ENCODE measurements around a stretch of chr6.

DNA sequence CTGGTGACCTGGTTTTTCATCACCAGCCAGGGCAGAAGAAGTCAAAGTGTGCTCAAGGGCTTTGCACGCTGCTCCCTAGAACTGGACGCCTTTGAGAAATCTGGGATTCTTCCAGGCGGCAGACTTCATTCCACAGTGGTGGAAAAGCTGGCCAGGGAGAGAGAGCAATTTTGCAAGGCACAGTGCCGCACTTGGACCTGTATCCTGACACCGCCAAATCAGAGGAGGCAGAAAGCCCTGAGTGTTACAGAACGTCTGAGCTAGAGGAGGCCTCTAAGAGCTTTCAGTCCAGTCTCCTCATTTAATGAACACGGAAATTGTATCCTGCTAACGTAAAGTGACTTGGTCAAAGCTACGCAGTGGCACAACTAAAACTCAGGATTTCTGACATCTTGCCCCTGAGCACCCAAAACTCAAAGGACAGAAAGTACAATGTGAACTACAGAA is 219.7 kb downstream of the ATXN1 start:
- PRO-cap, result no peak

DNA sequence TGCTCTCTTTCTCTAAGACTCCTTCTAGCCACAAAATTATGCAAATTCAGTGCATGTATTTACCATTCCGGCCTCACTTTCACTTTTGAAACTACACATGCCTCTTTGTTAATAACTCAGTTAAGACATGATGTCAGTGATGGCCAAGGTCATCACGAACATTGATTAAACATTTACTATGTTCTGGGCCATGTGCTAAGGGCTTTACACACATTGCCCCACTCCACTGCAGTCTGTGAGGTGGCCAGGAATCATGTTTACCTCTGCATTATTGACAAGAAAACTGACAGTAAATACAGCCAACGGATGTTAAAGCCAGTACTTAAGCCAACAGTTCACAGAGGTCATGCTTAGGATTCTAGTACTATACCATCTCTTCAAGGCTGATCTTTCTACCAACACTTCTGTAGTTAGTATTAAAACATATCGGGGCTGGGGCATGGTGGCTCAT is 174.9 kb downstream of the ATXN1 start:
- PRO-cap, result no peak

DNA sequence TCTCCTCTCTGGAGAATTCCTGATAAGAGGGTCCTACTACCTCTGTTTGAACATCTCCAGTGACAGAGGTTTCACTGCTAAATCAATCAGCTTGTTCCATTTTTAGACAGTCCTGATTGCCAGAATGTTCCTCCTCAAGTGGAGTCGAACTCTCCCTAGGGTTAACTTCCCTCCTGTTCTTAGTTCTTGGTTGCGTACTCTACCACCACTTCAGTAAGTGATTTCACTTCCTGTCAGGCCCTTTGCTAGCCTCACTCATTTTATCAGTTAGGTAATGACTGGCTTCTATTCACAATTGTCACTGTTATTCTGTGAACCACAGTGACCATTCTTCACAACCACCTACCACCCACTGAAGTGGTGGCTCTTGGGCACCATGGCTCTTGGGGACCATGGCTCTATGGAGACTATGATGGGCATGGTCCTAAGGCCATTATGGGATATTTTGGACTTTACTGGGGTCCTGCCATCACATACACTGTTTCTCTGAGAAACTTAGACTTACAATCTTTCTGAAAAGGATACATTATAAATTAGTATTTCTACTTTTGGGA is 66.5 kb downstream of the ATXN1 start:
- PRO-cap, result no peak

DNA sequence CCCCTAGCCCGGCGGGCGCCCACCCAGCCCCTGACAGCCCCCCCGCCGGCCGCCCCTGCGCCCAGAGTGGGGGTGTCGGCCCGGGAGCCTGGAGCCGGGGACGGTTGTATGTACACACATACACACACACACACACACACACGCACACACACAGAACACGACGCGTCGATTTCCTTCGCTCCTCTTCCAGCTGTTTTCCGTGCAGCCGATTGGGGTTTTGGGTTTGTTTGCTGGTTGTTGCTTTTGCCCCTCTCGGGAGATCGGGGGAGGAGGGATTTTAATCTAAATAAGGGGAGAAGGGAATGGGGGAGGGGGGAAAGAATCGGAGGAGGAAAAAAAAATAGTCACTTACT is 338 bp downstream of the ATXN1 start:
- PRO-cap, result no peak

- PRO-cap, result no peak
These were observed 26.0 kb upstream of the ATXN1 start for GRCh38 chr6:16787221-16787793.

DNA sequence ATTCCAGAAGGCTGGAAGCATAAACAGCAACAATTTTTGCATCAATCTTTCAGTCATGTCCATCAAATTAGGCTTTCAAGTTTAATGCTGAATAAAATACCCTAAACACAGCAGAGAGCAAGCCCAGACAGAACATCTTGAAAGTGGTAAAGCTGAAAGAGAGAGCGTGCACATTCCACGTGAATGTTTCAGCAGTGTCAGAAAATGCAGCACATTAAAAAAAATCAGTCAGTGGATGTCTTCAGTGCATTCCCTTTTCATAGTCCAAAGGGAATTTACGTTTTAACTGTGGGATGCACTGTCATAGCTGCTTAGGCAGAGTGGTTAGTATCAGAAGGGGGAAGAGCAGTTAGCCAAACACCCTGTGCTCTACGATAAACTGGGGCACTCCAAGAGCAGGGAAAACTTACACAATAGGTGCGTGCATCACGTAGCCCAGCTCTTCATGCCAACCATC is 116.1 kb upstream of the STMND1 start:
- PRO-cap, result no peak

GRCh38 chr6:17042543-17043277 is 59.1 kb upstream of the STMND1 start:
- PRO-cap, result no peak

DNA sequence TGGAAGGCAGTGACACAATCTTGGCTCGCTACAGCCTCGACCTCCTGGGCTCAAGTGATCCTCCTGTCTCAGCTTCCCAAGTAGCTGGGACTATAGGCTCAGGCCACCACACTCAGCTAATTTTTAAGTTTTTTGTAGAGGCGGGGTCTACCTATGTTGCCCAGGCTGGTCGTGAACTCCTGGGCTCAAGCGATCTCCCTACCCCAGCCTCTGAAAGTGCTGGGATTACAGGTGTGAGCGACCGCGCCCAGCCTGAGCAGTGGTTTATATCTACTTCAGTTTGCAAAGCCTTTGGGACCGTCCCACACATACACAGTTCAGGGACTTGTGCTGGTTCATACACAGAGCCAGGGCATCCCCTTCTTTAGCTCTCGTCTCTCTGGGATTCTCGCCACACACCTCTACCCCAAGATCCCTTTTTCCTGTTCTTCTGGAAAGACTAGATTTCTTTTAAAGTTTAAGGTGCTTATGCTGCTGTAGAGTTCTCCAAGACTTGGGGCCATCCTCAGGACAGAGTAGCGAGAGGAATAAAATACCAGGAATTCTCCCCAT is 12.5 kb downstream of the CAP2 start:
- PRO-cap, result no peak

GRCh38 chr6:17580414-17581302 is 19.4 kb upstream of the FAM8A1 start:
- PRO-cap, result no peak

DNA sequence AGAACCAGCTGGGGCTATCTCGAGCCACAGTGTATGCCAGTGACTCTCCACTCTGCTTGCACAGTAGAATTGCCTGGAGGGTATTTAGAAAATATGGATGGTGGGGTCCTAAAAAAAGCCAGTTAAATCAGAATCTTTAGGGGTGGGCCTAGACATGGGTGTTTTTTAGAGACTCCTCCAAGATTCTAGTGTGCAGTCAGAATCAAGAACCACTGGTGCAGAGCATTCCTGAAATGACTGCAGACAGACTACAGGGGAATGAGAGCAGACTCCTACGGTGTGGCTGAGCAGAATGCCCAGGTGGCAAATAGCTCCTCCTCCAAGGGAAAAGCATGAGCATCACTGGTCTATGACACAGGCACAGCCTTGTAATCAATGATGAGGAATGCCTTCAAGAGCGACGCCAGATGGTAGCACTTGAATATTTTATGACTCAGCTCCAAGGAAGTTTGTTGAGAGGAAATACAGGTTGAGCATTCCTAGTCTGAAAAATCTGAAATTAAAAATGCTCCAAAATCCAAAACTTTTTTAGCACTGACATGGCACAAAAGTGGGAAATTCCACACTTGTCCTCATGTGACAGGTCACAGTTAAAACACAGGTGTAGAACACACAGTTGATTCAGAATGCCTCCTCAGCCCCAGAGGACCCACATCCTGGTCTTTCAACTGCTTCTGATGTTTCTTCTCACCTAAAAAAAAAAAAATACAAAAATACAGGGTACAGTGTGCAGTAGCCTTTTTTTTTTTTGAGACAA is 10.7 kb upstream of the FAM8A1 start:
- PRO-cap, result no peak

DNA sequence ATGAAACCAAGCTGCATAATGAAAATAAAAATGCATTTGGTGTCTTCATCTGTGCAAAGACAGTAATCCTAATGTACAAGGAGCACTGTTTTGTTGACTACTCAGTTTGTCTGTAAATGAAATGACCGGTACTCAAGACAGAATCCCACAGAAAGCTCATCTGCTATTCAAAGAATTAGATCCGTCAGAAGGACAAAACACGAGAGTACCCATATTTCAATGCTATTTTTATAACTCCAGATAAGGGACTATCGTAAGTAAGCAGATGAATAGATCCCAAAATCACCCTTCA is 2.5 kb downstream of the KIF13A start:
- PRO-cap, result no peak

GRCh38 chr6:18022893-18023480 is 35.6 kb upstream of the KIF13A start:
- PRO-cap, result no peak

DNA sequence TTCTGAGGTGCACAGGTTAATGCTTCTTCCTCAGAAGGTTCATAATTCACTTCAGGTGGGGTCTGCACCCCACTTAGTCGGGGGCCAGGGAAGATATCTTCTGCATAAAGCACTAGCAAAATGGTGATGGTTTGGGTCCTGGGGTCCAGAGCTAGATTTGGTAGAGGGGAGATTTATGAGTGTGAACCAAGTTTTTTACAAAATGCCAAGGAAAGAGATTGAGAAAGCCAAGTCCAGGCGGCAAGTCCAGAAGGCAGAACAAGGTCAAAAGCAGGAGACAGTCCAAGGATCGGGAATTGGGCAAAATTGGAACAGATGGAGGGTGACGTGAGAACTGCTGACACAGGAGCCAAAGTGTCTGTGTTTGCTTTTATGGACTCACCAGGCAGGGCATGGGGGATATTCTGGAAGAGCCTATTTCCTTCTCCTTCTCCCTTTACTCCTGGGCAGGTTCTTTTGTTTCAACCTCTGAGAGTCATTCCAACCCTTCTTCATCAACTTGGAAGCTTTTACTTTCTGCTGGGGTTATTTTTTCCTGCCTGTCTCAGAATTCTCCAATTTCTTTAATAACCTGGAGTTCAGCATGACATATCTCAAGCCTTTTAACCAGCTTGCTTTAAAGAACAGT is 4.1 kb downstream of the NHLRC1 start:
- PRO-cap, result no peak

GRCh38 chr6:18154279-18154774 is 550 bp downstream of the TPMT start:
- PRO-cap, result no peak

- PRO-cap, result no peak
These were observed 5.9 kb downstream of the KDM1B start for GRCh38 chr6:18161068-18161640.

- PRO-cap, result no peak
These were observed 56.5 kb upstream of the RNF144B start for GRCh38 chr6:18330386-18331243.

DNA sequence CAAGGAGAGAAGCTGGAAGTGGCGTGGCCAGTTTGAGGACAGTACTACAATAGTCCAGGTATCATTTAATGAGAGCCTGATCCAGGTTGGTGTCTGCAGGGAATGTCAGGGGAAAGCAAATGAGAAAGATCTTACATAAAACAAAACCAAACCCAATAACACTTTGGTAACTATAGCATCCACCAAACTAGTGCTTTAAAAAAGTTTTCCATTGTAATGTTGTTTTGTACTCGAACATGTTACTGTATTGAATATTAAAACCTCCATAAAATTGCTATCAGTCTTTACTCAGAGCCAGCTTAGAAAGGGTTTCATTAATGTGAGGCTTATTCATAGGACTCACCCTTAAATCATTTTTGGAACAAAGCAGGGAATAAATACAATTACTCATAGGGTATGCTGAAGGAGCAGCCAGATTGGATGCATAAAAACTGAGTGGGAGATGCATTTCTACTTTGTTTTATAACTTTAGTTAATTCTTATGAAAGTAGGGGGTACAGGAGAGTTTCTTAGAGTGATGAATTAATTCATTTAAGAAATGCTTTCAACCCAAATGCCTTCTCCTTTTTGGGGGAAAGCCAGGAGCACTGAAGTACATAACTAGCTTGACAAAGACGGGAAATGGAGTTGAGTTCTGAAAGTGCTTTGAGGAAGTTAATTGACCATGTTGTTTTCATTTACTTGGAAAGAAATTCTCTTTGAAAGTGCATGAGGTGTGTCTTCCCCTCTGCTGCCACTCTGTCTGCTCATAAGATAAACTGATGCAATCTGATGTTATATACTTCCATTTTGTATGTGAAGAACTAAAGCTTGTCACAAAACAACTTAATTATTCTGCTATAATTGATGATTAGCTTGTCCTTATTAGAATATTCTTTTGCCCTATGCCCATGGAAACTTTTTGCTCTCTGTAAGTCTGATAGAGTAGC is 90.3 kb downstream of the RNF144B start:
- PRO-cap, result no peak

GRCh38 chr6:18584982-18585430 is 197.9 kb downstream of the RNF144B start:
- PRO-cap, result no peak

DNA sequence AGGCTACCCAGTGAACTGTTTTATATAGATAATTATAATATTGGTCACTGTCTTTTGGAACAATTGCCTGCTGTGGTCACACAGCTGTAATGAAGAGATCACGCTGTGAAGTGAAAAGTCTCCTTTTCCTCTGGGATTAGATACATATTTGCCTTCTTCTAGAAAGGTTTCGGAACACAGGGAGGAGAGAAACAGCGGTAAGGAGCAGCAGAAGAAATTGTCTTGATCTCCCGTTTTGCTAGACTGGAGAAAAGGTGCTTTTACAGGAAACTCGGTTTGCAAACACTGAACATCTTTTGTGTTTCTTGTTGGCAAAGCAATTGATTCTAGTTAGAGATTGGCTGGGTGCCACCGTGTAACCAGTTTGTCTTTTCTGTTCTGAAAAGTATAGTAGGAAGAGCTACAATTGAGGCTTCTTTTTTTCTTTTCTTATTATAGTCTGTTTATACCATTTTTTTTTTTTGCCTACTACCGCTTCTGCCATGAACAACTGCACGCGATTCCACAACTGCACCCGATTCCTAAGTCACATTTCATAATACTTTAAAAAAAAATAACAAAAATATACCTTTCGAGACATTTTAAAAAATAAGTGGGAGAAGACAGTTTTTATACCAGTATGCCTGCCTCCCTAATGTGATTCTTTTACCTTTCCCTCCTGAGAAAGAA is 404.1 kb upstream of the ID4 start:
- PRO-cap, result no peak

DNA sequence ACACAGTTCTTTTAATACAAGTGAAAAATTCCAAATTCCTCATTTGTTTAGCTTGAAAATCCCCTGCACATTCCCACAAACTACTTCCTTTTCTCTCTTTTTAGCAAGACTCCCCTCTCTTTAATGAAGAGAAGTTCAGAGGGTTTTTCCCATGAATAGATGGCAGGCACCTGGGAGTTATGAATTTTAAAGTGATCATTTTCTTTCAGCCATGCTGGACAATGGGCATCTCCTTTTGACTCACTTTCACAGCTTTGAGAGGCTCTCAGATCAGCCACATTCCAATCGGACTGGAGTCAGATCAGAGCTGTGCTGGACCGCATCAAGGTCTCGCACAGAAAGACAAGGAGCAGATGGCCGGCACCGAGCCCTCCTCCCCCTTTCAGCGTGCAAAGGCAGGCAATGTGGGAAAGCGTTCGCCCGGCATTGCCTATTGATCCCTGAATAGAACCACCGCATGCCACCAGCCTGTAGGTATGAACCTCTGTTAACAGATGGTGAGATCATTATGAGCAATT is 117.7 kb upstream of the ID4 start:
- PRO-cap, result no peak

Measured in SEM (cell line).